B cell (primary cell): ENCODE results near the gene WNT2B.

GRCh38 chr1:110513382-110513818, 5.6 kb downstream of the KCNA10 start:
- PRO-cap: no peak
- CAGE, long polyA plus RNA: no peak

DNA sequence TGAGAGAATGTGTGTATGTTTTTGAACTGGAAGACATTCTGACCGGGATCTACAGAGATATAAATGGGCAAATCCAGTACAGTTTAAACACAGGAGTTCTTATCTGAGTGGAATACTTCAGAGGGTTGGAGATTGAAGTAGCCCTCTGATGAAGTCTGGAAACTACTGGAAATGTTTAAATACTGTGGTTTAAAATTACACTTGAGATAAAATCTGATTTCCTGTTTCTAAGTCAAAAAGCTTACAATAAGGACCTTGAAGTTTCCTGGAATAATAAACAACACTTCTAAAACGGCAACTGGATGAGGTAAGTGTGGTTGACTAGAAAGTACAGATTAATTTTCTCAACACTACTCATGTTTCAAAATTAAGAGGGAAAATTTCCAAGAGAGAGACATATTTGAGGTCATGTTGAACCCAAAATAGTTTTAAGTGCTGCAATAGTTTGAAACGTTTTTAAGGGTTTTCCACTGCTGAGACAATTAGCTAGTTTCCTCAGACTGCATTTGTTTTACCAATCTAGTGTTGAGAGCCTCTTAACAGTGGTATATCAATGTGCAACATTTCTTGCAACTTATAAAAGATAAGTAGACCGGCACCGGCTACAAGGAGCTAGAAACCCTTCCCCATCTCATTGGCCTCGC, 27.4 kb downstream of the KCNA3 start:
- PRO-cap: no peak
- CAGE, long polyA plus RNA: no peak

DNA sequence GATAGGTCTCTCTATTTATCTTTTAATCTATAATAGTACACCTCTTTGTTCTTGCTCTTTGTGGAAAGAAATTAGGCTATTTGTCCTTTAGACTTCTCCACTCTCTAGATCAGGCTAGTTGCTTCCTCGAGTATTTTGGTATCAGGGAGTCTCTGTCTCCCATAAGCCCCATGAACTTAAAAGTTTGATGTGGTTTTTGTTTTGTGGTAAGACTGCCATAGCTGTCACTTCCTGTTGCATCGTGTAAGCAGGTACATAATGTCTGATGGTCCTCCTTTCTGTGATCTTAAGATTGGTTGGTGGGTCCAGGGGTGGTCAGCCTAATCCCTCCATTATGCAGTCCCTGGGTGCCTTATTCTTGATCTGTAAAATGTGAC, 23.1 kb downstream of the CD53 start:
- PRO-cap: no peak
- CAGE, long polyA plus RNA: no peak

- PRO-cap: no peak
- CAGE, long polyA plus RNA: no peak
Observed at GRCh38 chr1:110897383-110898085, 24.6 kb downstream of the CD53 start.

- PRO-cap: no peak
- CAGE, long polyA plus RNA: no peak
Observed at GRCh38 chr1:110916767-110917355, 43.9 kb downstream of the CD53 start.

GRCh38 chr1:111203610-111204907, 3.6 kb upstream of the DENND2D start:
- PRO-cap: bidirectional peak, plus-strand start at chr1:111203813, minus-strand start at chr1:111203865; bidirectional peak, plus-strand start at chr1:111204166, minus-strand start at chr1:111203973; bidirectional peak, plus-strand start at chr1:111204668, minus-strand start at chr1:111204538
- CAGE, long polyA plus RNA: start-site peak on the minus strand at chr1:111204353-111204549, 789 and 1,089 reads in 2 replicates

DNA sequence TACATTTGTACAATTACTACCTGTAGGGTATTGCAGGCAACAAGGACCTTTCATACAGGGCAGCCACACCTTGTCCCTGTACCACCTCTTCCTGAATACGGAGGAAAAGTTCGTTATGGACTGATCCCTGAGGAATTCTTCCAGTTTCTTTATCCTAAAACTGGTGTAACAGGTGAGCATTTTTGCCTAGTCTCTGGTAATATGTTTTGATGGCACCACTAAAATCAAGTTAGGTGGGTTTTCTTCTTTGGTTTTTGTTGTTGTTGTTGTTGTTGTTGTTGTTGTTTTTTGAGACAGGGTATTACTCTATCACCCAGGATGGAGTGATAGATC, 4.9 kb downstream of the ATP5PB start:
- PRO-cap: no peak
- CAGE, long polyA plus RNA: no peak

DNA sequence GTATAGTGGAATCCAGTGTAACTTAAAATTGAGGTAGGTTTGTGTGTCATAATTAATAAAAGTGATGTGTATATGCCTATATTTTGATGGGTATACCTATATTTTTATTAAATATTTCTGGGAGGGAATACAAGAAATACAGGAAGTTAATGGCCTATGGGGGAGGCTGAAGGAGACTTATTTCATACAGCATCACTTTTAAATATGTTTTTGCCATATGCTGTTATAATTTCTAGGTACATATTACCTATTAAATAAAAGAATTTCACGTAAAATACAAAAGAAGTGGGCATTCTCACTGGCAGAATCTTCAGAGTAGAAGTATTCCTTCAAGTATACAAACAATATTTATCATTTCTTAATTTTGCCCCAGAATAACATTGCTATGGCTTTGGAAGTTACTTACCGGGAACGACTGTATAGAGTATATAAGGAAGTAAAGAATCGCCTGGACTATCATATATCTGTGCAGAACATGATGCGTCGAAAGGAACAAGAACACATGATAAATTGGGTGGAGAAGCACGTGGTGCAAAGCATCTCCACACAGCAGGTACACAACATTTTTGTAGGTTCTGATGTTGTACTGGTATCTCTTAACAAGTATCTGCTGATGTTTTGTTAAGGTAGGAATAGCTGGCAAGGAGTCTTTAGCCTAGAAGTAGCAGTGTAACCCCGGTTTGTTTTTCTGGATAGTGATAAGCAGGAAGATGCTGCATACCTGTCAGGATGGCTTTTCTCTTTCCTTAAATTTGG, 10.0 kb downstream of the ATP5PB start:
- PRO-cap: no peak
- CAGE, long polyA plus RNA: no peak

DNA sequence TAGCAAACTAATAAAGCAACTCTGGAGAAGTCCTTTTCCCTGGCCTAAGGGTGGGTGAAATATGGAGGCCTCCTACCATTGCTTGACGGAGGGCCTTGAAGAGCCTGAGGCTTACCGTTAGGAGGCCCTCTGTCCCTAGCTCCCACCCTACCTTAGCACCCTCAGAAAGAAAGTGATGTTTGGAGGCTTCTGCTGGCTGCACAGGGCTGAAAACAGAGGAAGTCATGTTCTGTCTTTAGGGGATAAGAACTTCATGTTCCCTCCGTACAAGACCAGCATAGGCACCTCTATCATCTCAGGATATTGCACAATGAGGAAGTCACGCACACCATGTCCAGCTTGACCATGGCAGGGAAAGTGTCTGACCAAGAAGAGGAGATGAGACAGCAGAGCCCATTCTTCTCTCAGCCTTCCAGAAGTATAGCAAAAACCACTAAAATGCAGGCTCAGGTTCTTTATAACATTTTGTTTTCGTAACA, 13.8 kb downstream of the ADORA3 start:
- PRO-cap: no peak
- CAGE, long polyA plus RNA: no peak

DNA sequence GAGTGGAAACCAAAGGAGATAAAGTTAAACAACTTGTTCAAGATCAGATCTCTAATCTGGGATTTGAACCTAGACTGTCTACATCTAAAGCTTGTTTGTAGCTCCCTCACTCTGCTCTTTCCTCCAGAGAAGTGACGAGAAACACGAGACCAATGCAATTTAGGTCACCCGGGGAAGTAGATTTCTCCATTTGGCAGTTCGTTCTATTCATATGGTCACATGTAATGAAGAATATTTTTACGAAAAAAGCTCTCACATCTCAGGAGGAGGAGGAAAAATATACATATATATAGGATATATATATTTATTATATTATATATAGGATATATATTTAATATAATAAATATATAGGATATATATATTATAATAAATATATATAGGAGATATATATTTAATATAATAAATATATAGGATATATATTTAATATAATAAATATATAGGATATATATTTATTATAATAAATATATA, 1.7 kb downstream of the ADORA3 start:
- PRO-cap: no peak
- CAGE, long polyA plus RNA: no peak

DNA sequence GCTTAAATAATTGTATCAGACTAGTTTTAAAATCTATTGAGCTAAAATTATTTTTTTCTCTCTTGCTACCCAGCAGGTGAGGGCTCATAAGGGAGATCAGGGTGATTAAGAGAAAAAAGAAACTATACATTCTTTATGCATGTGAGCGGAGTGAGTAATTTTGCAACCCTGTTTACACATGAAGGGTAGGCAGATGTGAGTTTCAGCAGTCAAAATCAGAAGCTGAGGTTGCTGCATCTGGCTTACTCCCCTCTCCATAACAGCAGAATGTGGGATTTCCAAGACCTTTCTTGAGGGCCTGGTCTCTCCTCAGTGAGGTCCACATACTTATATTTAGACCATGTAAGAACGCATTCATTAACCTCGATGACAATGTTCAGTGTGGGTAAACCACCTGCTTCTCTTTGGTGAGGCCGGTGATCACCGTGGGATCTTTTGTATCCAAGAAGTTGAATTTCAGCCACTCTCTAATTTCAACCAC, 18.8 kb upstream of the RAP1A start:
- PRO-cap: no peak
- CAGE, long polyA plus RNA: no peak

- PRO-cap: no peak
- CAGE, long polyA plus RNA: no peak
Observed at GRCh38 chr1:111620671-111621422, 1.3 kb downstream of the RAP1A start.

DNA sequence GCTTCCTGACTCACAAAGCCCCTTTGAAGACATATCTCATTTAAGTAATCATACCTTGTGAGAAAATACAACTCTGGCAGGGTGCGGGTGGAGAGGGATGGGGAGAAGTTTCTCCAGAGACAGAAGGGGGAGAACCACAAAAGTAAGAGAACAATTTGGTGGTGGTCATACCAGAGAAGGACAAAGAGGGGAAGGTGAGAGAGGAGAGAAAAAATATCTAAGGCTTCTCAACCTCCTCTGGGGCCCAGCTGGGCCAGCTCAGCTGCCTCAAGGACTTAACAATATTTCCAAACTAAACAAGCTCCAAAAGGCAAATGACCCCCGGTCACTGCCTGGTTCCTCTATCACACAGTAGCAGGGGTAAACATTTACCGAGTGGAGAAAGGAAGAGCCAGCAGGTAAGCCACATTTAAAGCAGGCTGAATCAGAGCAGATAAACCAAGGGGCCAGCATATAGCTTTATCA, 102.2 kb downstream of the KCND3 start:
- PRO-cap: no peak
- CAGE, long polyA plus RNA: no peak

- PRO-cap: no peak
- CAGE, long polyA plus RNA: no peak
Observed at GRCh38 chr1:111947920-111948517, 41.4 kb downstream of the KCND3 start.

DNA sequence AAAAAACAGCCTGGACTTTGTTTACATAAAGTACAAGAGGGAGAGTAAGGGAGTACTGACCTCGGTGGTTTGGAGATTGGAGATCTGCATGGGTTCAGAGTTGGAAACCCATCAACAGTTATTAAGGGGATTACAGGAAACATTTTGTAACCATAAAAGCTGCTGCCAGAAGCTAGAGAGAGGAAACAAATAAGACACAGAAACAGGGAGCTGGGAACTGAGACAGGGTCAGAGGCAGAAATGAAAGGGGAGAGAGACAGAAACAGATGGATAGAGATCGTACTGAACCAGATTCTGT, 131.4 kb upstream of the CTTNBP2NL start:
- PRO-cap: no peak
- CAGE, long polyA plus RNA: no peak

DNA sequence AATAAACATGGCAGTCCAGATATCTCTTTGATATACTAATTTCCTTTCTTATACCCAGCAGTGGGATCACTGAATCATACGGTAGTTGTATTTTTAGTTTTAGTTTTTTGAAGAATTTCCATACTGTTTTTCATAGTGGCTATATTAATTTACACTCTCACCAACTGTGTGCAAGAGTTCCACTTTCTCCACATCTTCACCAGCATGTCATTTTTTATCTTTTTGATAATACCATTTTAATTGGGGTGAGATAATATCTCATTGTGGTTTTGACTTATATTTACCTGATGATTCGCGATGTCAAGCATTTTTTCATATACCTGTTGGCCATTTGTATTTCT, 20.0 kb upstream of the CTTNBP2NL start:
- PRO-cap: no peak
- CAGE, long polyA plus RNA: no peak

- PRO-cap: no peak
- CAGE, long polyA plus RNA: no peak
Observed at GRCh38 chr1:112448852-112449288, 52.9 kb downstream of the CTTNBP2NL start.

GRCh38 chr1:112508589-112509681, at the start of gene WNT2B:
TSS of gene WNT2B (plus strand) at chr1:112508965.
- PRO-cap: no peak
- CAGE, long polyA plus RNA: no peak

DNA sequence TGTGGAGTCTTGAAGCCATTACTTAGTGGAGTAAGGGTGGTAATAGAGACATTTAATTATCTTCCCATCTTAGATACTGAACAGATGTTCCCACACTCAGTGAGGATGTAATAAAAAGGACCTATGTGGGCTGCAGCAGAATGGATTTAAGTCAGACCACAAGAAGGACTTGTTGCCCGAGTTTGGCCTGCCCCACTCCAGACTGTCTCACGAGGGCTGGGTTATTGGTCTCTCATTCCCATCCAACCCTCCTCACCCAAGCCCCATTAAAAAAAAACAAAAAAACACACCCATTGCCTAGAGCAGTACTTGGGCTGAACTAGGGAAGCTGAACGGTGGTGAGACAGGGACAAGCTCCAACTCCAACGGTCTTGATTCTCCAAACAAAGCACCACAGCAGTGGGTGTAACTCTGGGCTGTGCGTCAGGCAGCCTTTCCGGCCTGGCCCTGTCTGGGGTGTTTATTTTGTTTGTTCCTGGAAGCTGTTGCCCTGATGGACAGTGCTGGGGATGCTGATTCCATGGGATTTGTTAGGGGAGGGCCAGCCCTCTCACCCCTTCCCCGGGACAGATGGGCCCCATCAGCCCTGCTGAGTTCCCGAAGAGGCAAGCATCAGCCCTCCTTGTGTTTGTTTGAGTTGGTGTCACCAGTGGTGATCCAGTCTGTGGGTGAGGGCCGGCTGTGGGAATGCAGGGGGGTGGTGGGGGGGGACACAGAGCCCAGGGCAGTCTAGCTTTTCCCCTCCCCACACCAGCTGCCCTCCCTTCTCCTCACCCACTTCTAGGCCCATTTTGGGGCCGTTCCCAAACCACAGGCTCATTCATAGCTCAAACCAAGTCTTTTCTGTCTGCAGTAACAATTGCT, 4.3 kb downstream of the WNT2B start:
- PRO-cap: no peak
- CAGE, long polyA plus RNA: no peak

GRCh38 chr1:112543940-112544502, 35.3 kb downstream of the WNT2B start:
- PRO-cap: no peak
- CAGE, long polyA plus RNA: no peak